ENCODE measurements around a stretch of chr3.

DNA sequence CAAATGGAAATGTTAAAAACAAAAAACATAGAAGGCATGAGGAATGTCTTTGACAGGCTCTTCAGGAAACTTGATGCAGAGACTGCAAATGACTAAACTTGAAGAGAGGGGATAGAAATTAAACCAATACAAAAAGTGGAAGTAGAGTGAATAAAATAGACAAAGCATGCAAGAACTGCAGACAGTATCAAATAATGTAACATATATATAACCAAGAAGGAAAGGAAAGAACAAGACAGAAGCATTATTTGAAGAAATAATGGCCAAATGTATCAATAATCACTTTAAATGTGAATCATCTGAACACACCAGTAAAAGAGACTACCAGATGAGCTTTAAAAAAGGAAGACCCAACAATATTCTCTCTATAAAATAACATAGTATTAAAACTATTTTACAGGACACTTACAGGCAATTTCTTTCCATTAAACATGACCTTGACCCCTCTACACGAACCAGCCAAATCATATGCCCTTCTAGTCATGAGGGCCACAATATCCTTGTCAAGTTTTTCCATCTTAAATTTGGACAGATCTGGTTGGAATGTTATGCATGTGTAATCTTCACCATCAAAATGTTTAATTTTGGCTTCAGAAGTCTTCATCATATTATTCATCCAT, 29.1 kb downstream of the TOP2B start:
- PRO-cap = no peak

DNA sequence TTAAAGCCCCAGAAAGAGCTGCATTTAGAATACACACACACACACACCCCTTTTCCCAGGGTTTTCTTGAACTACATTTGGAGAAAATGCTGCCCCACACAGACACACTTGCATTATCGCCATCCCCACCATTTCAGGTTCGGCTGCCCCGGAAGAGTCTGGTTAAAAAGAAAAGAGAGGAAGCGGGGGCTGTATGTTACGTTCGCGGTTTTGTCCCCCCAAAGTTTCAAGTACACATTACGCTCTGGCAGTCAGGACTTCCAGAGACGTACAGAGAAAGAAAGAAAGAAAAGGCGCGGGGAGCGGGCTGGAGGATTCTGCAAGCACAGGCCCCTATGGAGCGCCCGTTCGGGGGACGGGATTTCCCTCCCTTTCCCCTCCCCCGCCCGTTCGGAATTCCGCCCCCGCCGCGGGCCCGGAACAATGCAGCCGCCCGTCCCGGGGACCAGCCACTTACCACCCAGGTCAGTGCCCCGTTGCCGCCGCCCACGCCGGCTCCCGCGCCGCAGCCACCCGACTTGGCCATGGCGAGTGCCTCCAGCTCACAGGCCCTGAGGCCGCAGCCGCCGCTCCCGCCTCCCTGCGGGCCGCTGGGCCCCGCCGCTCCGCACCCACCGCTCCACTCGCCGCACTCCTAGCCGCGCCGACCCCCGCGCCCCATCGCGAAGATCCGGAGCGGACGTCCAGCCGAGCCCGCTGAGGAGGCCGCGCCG, 779 bp downstream of the TOP2B start:
- PRO-cap = unidirectional peak, plus-strand start at position 468 of the sequence; unidirectional peak, plus-strand start at position 547 of the sequence

- PRO-cap = no peak
Measured at GRCh38 chr3:25793692-25793970, 3.7 kb downstream of the OXSM start.

DNA sequence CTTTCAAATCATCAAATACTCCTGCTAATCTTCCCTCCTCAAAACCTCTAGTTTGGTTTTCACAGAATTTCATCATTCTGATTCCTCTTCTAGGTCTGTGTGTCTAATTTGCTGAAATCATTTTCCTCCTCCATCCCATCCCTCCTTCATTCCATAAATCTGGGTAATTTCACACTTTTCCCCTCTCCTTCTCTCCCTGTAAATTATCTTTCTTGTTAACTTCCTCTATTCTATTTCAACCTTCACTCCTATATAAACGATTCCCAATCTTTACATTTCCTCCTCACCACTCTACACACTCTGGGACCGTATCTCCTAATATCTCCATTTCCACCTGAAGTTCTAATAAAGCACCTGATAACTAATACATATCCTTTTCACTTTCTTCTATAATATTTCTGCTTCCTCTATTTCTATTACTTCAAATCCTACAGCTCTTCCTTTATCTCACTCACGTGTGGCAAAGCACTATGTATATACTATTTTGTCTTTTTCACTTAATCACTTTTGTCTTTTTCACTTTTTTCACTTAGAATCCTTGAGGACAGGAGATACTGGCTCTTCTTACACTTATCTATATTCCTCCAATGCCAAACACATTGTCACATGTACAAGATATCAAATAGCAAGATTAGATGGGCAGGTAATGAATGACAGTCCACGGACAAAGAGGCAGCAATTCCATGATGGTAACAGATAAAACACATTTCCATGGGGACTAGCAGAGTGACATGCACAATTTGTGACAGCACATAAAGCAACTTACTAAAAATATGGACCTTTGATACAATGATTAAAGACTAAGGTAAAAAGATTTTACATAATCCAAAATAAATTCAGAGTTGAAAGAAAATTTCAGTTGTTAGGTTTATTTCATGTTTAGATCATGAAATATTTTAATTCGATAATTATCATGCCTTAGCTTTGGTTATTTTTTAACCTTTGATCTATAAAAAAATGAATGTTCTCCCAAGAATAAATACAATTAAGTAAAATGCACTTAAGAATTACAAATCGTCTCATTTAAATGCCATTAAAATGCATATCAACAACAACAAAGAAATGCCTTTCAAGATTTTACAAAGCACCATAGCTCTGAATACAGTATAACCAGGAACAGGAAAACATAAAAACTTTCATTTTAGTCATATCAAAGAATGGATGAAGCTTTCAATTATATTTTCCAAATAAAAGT, 38.8 kb upstream of the NEK10 start:
- PRO-cap = no peak

GRCh38 chr3:27433798-27434420, 50.3 kb downstream of the SLC4A7 start:
- PRO-cap = no peak

GRCh38 chr3:27479761-27480442, 4.3 kb downstream of the SLC4A7 start:
- PRO-cap = no peak

- PRO-cap = no peak
Measured at GRCh38 chr3:27711978-27713074, 9.8 kb downstream of the EOMES start.

GRCh38 chr3:28242188-28243039, 995 bp downstream of the CMC1 start:
- PRO-cap = no peak

DNA sequence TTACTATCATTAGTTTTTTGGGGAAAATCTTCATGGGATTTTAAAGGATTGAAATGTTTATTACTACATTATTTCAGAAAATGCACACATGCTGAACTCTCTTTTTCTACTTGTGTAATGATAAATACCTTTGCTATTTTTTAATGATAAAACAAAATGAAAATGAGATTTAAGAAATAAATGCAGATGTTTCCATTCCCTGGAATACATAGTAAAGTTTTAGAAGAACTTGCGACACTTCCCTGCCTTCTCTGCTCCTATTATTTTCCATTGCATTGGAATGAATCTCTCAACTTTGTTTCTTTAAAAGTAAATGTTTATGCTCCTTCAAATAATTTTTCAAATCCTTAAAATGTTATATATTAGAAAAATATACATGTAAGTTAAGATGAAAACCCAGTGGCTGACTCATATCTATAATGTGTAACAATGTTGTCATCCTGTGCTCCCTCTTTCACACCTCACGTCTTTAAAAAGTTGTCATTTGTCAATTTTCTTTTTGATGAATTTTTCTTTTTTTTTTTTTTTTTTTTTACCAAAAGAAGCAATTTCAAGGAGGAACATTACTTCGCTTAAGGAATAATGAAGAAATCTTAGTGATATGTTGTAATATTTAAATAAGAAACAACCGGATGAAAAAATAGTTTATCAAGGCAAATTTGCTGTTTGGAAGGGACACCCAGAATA, 3.6 kb downstream of the RBMS3 start:
- PRO-cap = no peak

GRCh38 chr3:29298771-29299218, 17.9 kb downstream of the RBMS3 start:
- PRO-cap = no peak

DNA sequence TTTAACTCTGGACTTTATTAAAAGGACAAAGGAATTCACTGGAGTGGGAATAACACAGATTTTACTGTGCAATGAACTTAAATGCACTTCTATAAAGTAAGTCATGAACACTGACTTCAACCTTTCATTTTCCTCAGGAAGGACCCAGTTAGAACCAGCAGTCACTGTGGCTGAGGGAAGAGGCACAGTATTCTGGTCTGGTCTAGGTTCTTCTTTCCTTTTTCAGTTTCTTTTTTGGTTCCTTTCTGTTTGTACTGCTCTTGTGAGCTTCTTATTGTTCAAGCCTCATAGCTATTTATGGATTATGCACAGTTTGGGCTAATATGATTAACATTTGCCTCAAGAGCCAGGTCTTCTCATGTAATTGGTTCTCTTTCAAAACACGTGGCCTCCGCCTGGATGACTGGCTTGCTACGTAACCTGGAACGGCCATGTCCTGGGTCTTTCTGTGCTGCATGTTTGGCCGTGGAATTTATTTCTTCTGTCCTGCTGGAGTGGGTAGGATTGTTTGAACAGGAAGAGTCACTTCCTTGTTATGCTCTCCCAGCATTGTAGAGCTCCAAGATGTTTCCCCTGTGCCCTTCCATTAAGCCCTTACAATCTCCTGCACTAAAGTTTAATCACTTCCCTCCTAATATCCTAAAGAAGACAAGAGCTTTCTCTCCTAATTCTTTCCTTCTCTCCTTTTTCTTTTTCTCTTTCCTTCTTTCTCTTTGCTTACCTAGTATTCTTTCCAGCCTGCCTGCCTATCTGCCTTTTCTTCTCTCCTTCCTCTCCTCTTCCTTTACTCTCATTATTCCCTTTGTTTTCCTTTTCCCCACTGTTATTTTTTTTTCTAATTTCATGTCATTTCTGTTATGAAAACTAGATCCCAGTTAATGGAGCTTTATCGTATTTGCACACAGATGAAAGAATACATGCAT, 43.5 kb downstream of the RBMS3 start:
- PRO-cap = no peak

DNA sequence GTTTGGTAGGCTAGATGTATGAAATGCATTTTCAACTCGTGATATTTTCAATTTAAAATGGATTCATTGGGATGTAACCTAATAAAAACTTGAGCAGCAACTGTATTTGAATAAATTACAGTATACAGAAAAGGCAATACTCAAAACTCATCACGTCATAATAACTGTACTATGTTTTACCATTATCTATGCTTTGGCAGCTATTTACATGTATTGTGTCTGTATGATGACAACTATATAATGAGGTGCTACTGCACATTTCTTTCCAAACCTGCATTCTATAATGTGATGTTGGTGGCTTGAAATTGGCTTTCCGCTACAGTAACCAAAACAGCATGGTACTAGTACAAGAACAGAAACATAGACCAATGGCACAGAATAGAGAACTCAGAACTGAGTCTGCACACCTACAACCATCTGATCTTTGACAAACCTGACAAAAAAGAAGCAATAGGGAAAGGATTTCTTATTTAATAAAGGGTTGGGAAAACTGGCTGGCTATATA, 93.8 kb downstream of the RBMS3 start:
- PRO-cap = no peak

GRCh38 chr3:29758210-29759286, 477.7 kb downstream of the RBMS3 start:
- PRO-cap = no peak

- PRO-cap = no peak
Measured at GRCh38 chr3:29768850-29769290, 488.0 kb downstream of the RBMS3 start.

- PRO-cap = no peak
Measured at GRCh38 chr3:30004274-30004821, 602.1 kb upstream of the TGFBR2 start.

GRCh38 chr3:30332118-30332730, 274.2 kb upstream of the TGFBR2 start:
- PRO-cap = no peak

- PRO-cap = no peak
Measured at GRCh38 chr3:30597131-30597726, 9.2 kb upstream of the TGFBR2 start.

DNA sequence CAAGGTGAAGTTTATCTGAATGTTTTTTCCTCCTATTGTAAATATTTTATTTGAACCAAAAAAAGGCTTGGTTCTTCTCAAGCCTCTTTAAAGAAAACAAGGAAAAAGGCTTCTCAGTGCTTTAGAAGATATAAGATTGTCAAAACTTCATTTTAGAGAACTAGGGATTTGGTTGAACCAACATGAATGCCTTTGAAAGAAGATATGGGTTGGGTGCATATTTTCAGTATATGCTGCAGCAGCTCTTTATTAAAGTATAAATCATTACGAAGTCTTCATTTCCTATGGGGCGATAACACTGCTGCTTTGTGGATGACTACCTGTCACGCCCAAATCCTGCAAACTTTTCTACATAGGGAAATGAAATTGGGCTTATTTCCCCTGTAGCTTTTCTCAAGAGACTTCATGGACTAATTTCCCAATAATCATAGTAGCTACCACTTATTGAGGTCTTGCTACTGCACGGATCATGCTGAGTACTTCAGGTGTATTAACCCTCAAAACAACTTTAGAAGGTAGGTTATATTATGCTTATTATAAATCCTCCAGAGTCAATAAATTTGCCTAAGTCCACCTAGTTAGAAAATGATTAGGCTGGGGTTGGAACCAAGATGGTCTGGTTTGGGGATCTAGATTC, 7.9 kb downstream of the TGFBR2 start:
- PRO-cap = no peak

- PRO-cap = no peak
Measured at GRCh38 chr3:30614829-30615247, 8.4 kb downstream of the TGFBR2 start.

- PRO-cap = no peak
Measured at GRCh38 chr3:30810466-30811178, 83.8 kb downstream of the GADL1 start.